Measurements from ENCODE around the gene OR4F15.

DNA sequence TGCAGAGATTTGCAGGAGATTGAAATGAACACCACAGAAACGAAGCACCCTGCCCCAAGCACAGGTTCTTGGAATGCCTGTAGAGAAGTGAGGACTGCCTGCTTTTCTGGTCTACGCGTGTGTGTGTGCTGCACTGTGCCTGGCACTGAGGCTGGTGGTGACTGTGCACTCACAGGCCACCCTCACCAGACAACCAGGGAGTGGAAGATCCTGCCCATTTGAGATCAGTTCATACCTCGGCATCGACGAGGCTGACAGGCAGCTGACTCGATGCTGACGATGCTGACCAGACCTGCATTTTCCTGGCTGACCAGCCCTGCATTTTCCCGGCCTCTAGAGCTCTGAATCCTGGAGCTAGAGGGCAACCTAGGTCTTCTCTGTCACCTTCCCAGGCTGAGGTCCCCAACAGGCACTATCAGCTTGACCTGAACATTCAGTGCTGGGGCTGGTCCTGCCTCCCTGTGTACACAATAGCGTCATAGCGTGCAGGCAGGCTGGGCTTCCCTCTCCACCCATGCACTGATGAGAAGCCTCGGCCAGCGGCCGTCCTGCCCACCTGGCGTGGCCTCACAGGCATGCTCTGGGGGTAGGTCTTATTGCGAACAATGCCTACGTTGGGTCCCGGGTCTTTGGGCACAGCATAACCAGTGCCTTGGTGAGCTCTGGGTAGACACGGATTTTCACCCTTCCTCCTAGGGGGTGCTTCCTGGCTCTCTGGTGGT lies 62.2 kb upstream of the SNRPA1 start:
- PRO-cap, 2 experiments, result no peak in any of the 2 experiments
- RAMPAGE, long total RNA, 5 experiments, result no peak in any of the 5 experiments

DNA sequence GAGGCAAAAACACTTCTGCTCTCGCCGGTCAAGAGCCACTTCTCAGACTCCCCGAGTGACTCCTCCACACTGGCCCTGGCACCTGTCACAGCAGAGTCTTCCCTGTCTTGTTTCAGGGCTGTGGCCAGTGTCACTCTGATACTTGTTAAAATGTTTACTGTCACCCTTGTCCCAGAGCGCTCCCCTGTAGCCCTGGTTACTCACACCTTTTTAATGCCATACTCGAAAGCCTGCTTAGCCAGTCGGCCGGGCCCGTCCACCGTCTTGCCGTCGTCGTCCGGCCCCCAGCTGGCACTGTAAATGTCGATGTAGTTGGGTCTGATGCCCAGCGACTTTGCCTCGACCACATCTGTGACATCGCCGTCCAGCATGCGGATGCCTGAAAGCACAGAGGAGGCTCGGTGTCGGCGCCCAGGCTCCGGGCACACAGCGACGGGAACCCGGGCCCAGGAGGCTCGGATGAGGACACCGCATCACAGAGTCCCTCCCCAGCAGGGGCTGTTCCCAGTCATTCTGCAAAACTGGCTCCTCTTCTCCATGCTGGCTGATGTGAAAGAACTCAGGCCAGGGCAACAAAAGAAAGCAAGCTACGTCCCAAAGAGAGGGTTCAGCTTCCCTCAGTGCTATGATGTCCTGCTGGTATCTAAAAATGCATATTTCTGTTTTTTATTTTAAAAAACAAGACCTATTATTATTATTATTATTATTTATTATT lies 91.2 kb downstream of the PCSK6 start:
- PRO-cap, 2 experiments, result no peak in any of the 2 experiments
- RAMPAGE, long total RNA, 5 experiments, result no peak in any of the 5 experiments

DNA sequence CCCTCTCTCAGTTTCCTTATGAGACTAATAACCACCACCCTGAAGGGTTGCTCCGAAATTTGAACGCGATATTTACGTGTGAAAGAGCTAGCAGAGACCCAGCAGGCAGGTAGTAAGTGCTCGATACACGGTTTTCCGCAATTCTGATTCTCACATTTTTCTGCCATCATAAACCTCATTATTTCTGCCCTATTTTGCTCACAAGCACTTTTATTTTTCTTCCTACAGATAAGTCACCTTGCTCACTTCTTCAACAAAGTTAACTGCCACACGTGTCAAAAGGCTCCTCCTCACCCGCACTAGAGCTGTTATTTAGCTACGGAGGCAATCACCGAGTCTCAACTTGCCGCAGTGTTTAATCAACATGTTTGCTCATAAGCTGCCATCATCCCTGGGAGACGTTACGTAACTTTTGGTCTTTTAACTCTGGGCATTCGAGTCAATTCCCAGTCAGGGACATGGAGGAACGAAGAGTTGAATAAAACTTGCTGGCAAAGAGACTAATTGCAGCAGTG lies 44.1 kb downstream of the PCSK6 start:
- PRO-cap, 2 experiments, result peak in 1 of 2 experiments; most common plus-strand start position 449 of the sequence (in 1)
- RAMPAGE, long total RNA, 5 experiments, result no peak in any of the 5 experiments

- PRO-cap, 2 experiments, result no peak in any of the 2 experiments
- RAMPAGE, long total RNA, 5 experiments, result no peak in any of the 5 experiments
Observed at GRCh38 chr15:101464021-101464615, 25.4 kb downstream of the PCSK6 start.

DNA sequence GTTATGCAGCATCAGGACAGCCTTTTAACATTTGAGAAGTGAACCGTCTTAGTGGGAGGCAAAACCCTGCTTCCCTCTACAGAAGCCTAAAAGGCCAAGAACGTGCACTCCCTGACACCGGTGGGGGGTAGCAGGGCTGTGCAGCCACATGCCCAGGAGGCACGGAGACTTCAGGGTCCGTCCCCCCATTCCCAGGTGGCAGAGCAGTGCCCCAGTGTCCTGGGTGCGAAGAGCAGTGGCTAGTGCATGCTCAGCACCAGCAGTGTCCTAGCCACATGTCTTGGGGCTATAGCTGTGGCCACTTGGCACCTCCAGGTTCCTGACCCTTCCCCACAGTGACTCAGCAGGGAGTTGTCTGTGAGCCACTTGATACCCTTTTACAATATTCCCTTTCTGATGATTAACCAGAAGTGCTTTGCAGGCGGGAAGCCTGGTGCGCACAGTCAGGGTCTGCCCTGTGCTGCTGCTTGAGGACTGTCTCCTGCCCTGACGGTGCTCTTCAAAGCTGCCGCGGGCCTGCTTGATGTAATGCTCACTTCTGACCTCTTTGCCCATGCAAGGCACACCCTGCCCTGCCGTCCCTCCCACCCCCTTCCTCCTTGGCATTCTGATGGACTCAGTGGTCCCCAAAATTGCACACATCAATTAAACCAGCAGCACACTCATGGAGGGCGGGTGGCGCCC lies 40.6 kb upstream of the PCSK6 start:
- PRO-cap, 2 experiments, result no peak in any of the 2 experiments
- RAMPAGE, long total RNA, 5 experiments, result no peak in any of the 5 experiments

- PRO-cap, 2 experiments, result peak in 2 of 2 experiments; most common plus-strand start chr15:101658137 (in 1); most common minus-strand start chr15:101658181 (in 2)
- RAMPAGE, long total RNA, 5 experiments, result no peak in any of the 5 experiments
Observed at GRCh38 chr15:101657925-101658425, 5.8 kb upstream of the TM2D3 start.

GRCh38 chr15:101812028-101812472 lies at the start of gene OR4F15:
Gene OR4F15, plus strand, starts transcription at chr15:101812202.
- PRO-cap, 2 experiments, result no peak in any of the 2 experiments
- RAMPAGE, long total RNA, 5 experiments, result no peak in any of the 5 experiments

DNA sequence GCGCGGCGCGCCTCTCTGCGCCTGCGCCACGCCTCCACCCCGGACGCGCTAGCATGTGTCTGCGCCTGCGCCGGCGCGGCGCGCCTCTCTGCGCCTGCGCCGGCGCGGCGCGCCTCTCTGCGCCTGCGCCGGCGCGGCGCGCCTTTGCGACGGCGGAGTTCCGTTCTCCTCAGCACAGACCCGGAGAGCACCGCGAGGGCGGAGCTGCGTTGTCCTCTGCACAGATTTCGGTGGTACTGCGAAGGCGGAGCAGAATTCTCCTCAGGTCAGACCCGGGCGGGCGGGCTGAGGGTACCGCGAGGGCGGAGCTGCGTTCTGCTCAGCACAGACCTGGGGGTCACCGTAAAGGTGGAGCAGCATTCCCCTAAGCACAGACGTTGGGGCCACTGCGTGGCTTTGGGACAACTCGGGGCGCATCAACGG lies 168.1 kb downstream of the OR4F15 start:
- PRO-cap, 2 experiments, result no peak in any of the 2 experiments
- RAMPAGE, long total RNA, 5 experiments, result no peak in any of the 5 experiments